Mononuclear cell (primary cell): Measurements from ENCODE around the genes PGRMC2 and C4orf33.

DNA sequence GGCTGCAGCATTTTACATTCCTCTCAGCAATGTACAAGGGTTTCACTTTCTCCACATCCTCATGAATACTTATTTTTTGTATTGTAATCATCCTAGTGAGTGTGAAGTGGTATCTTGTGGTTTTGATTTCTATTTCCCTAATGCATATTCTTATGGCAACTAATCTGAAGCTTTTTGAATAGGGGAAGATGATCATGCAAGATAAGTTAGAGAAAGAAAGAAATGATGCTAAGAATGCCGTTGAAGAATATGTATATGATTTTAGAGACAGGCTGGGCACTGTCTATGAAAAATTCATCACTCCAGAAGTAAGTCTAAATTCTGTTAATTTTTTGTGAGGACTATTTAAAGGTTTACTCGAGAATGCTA, 40.4 kb downstream of the HSPA4L start:
- RRBS, result no CpG with 5 or more reads among the region's 2 CpGs

- RRBS, result 2% methylated on average over 19 of the region's 71 CpGs
These were observed at the start of gene PGRMC2 for GRCh38 chr4:128286909-128287879. TSS of gene PGRMC2 (minus strand) at chr4:128287813.

- RRBS, result no CpG with 5 or more reads among the region's 3 CpGs
These were observed 241.4 kb upstream of the PGRMC2 start for GRCh38 chr4:128529049-128529456.

- RRBS, result no CpG with 5 or more reads among the region's 5 CpGs
These were observed 209.0 kb upstream of the JADE1 start for GRCh38 chr4:128600393-128600972.

- RRBS, result no CpG with 5 or more reads among the region's 13 CpGs
These were observed 208.2 kb upstream of the JADE1 start for GRCh38 chr4:128601060-128601845.

- RRBS, result no CpG with 5 or more reads among the region's 6 CpGs
These were observed 136.4 kb upstream of the JADE1 start for GRCh38 chr4:128673149-128673505.

DNA sequence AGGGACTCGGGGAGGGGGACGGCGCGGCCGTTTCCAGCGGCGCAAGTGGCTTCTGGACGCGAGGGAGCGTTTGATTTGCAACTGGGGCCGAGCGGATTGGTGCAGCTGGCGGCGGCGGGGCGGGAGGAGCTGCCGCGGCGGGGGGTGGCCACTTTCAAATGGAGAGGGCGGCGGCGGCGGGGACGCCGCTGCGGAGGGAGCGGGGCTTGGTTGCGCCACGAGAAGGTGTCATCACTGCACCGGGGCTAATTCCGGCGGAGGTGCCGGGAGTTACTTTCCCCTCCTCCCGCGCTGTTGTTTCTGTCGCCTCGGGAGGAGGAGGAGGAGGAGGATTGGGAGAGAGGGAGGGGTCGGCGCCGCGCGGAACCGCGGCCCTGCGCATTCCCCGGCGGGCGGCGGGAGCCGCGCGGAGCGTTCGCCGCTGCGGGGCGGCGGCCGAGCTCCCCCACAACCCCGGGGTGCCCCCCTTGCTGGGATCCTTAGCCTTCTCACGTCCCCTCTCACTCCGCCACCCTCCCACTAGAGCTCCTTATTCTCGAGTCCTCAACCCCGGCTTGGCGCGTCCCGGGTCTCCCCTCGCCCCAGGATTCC, 2.6 kb downstream of the JADE1 start:
- RRBS, result 2% methylated on average over 29 of the region's 68 CpGs

DNA sequence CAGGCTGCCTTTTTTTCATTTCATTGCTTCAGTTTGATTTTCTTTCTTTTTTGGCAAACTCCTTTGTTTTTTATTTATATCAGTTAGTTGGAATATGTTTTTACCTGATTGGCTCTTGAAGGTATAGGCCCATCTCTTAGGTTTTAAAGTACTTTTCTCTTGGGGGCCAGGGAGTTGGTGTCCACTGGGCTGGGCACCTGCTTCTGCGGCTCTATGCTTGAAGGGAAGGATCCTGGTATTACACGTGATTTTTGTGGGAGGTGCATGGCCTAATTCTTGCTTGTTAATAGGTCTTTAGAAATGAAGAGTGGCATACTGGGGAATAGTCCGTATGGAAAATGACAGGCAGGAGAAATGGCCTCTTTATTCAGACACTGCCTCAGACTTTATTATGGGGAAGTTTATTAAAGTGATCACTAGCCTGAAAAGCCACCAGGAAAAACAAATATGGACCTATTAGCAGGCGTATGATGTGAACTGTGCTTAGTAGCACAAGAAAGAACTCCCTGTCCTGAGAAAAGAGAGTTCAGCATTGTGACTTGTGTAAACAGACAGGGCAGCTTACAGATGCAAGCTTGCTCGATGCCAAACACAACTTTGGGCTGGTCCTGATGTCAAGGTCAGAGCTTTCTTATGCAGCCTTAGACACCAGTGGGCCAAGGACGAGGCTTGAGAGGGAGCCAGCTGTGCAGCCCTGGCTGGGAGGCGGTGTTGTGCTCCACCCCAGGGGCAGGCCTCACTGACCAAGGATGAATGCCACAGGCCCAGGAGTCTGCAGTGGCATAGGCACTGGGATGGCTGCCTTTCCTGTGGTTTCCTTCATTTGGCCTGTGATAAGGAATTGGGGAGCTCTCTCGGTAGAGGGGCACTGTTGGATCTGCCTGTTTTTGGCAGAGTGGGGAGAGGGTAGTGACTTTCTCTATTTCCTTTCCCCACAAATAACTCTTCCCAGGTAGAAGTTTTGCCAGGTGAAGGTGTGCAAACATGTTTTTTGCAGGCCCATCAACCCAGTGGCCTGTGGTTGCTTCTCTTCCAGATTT, 35.3 kb downstream of the JADE1 start:
- RRBS, result no CpG with 5 or more reads among the region's 8 CpGs

- RRBS, result 96% methylated on average over 2 of the region's 5 CpGs
These were observed 36.6 kb downstream of the JADE1 start for GRCh38 chr4:128845907-128846674.

GRCh38 chr4:128848684-128849605, 39.4 kb downstream of the JADE1 start:
- RRBS, result no CpG with 5 or more reads among the region's 13 CpGs

DNA sequence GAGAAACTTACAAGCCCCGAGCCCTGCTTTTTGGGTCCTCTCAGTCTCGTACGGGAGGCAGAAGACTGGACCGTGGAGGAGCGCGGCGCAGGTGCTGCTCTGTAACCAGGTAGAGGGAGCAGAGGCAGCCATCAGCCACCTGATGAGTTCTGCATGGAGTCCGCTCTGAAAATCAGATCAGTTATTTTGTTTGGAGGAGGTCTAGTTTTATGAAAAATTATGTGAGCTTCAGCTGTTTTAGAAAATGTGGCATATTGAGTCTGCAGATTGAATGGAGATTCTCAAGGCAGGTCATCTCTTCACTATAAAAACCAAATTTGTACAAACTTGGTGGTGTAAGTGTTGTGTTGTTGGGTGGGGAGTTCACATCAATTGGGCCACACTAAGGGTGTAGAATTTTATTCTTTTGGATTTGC, 61.4 kb downstream of the JADE1 start:
- RRBS, result no CpG with 5 or more reads among the region's 8 CpGs

DNA sequence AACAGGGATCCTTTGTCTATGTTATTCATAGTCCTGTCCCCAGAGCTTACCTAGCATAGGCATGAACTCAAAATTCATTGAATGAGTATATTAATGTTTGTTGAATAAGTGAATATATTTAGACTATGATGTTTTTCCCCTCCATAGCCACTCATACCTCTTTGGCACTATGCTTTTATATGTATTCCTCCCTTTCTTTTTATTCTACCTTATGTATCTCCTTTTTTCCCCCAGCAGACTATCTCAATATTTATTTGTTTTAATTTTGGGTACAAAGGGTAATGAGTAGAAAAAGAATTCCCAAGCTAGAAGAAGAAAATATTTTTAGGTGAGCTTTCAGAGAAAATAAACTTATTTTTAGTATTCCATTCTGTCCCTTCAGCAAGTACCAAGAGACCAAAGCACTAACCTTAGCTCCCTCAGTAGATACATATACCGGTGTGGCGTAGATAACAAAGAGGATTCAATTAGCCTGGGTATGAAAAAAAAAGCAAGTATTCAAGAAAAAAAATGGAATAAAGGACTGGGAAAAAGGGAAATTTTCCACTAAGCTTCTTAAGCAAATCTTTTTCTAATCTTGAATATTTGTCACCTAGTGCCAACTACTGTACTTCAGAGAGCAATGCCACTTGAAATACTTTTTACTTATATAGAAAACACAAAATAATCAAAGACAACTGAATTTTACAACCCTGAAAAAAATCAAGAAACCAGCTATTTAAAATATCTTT, 17.0 kb downstream of the SCLT1 start:
- RRBS, result no CpG with 5 or more reads among the region's 2 CpGs

- RRBS, result no CpG with 5 or more reads among the region's 19 CpGs
These were observed at the start of gene C4orf33 for GRCh38 chr4:129095884-129096877. TSS of gene C4orf33 (plus strand) at chr4:129096152.

- RRBS, result no CpG with 5 or more reads among the region's 4 CpGs
These were observed 246.9 kb downstream of the C4orf33 start for GRCh38 chr4:129342807-129343245.

- RRBS, result no CpG with 5 or more reads among the region's 13 CpGs
These were observed 917.8 kb downstream of the C4orf33 start for GRCh38 chr4:130013682-130014191.

DNA sequence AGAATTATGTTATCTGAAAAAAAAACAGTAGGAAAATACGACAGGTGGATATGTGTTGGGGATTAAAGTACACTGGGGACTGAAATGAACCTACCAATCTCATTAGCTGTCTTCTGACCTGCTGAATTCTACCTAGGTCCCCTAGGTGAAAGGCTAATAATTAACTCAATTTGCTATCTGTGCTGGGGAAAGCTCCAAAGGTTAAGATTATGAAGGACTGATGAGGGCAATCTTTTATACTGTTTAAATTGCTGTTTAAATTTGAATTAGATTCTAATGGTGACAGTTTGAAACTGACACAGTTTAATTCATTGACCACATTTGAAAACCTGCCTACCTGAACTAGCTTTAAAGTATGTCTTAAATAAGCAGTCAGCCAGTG, 977.2 kb downstream of the C4orf33 start:
- RRBS, result no CpG with 5 or more reads among the region's 1 CpG

DNA sequence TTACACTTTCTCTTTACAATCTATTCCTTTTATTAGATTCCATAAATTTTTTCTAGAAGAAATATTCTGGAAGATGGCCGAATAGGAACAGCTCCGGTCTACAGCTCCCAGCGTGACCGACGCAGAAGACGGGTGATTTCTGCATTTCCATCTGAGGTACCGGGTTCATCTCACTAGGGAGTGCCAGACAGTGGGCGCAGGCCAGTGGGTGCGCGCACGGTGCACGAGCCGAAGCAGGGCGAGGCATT, 36.2 kb downstream of the PCDH18 start:
- RRBS, result no CpG with 5 or more reads among the region's 14 CpGs

DNA sequence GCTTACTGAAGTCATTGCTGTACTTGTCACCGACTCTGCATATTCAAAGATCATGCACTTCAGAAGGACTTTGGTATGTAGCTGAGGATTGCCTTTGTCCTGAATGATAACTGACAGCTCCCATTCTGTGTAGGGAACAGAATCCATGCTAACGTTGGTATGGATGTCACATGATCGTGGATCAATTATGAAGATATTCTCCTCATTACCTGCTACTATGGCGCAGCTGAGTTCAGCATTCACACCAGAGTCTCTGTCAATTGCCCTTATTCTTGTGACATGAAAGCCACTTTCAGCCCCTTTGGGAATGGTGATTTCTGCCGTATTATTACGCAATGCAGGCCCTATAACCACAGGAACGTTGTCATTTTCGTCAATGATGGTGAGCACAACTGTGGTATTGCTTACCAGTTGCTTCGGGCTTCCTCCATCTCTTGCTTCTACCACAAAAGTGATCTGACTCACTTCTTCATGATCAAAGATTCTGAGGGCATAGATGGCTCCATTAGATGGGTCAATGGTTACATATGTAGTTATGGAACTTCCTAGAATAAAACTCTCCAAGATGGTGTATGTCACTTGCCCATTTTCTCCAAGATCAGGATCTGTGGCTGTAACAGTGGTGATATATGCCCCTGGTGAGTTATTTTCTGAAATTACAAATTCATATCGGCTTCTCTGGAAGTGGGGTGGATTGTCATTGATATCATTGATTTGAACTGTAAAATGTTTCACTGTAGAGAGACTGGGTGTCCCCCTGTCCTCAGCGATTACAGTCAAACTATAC, 2.1 kb downstream of the PCDH18 start:
- RRBS, result no CpG with 5 or more reads among the region's 11 CpGs

DNA sequence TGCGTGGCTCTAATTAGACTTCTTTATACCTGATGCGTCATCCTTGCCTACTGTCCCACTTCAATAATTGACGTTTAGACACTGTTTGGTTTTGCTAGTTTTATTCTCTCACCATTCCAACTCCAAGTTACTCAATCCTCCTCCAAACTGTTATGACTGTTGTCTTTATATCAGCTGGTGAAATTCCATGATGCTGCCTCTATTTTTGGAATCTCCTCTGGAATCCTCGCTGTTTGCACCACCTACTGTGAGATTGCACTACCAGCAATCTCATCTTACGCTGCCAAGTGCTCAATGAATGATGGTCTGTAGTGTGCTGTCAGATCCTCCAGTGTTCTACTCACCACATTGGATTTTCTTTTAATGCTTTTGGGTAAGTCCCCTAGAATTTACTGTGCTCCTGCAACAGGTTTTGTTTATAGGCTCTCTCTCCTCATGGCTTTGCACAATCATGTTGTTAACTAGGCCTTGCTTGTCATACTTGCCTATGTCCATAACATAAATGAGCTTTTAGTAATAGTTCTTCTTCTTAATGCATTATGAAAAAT, 13.2 kb upstream of the PCDH18 start:
- RRBS, result no CpG with 5 or more reads among the region's 5 CpGs

DNA sequence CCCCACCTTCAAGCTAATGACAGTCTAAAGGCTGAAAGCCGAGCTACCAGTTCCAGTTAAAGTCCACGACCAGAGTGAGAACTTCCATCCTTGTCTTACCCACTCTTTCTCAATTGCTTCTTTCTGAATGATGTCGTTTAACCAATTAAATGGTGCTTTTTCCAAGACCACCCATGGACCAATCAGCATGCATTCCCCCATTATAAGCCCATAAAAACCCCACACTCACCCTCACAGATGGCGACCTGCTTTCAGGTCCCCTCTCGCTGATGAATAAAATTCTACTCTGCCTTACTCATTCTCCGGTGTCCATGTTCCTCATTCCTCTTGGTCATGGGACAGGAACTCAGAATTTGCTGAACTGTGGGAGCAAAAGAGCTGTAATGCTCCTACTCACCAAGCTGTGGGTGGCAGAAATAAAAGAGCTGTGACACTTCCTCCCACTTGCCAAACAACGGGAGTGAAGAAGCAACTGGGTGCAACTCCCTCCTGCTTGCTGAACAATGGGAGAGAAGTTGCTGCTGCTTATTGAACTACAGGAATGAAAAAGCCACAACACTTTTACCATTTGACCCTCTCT, 168.4 kb upstream of the PCDH18 start:
- RRBS, result no CpG with 5 or more reads among the region's 7 CpGs